LHCN-M2 (cell line): ENCODE measurements around a stretch of chr1.

GRCh38 chr1:63912195-63912590, 138.4 kb downstream of the ROR1 start:
- RAMPAGE, long total RNA: no peak

DNA sequence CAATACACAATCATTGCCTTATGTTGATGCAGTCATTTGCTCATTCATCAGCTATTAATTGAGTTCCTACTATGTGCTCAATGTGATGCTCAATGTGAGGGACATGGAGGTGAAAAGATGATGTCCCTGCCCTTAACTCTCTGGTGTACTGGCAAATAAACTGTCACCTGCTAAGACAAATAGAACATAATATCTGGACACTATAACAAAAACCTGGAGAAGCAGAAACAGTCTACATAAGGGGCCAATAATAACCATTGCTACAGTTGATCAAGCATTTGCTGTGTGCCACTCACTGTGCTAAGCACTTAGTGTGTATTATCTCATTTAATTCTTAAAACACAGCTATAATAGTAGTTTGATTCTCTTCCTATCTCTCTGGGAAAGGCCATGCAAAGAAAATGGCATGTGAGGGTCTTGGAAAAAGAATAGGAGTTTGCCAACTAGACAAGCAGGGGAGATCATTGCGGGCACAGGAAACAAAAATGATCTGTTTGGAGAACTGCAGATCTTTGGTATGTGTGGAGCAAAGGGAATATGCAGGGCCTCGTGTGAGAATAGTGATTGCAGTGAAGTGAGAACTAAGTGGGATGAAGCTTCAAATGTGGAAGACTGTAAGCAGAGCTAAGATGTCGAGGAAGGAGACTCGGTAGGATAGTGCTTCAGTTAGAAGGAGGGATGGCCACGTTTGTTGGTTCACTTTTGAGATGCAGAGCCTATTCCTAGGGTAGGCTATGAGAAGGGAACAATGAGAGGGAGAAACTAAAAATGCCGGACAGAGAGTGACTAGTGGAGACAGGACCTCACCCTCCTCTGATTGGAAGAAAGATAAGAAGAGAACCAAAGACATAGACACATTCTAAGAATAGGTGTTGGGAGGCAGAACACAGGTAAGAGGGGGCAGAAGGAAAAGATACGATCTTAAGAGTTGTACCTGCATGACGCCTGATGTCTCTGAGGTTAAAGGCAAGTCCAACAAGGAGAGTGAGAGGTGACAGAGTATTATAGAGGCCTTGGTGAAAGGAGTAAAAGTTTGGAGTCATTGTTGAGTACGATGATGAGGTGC, 125.2 kb upstream of the UBE2U start:
- RAMPAGE, long total RNA: no peak

- RAMPAGE, long total RNA: no peak
Measured at GRCh38 chr1:64474561-64475263, 4.8 kb downstream of the CACHD1 start.

DNA sequence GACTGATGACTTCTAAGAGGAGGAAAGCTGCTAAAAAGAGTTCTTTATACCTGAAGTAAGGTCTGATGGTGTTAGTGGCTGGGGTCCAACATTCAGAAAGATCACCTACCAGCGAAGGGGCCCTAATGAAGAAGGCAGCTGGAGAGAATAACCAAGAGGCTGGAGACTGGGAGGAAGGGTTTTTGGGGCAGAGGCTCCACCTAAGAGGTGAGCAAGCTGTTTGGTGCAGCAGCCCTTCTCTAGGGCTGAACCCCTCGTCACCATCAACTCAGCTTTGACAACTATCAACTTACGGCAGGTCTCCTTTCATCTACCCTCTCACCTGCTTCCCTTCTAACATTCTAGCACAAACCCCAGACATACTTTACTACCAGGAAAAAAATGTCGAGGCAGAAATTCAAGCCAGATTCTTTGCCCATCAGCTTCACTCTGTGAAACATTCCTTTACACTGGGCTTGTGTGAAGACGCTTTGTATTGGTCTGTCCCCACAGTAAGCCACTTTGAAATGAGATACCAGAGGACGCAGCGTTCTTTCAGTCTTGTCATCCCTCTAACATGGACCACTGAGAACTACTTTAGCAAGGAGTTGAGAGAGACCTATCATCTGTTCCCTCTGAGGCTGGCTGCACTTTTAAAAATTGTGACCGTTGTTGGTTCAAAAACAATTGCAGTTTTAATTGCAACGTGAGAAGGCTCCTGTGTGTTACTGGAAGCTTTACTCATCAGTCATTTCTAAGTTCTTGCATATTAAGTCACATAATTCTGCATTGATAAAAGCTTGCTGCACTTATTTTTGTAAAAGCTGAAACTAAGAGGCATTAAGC, 84.7 kb downstream of the RAVER2 start:
- RAMPAGE, long total RNA: no peak

DNA sequence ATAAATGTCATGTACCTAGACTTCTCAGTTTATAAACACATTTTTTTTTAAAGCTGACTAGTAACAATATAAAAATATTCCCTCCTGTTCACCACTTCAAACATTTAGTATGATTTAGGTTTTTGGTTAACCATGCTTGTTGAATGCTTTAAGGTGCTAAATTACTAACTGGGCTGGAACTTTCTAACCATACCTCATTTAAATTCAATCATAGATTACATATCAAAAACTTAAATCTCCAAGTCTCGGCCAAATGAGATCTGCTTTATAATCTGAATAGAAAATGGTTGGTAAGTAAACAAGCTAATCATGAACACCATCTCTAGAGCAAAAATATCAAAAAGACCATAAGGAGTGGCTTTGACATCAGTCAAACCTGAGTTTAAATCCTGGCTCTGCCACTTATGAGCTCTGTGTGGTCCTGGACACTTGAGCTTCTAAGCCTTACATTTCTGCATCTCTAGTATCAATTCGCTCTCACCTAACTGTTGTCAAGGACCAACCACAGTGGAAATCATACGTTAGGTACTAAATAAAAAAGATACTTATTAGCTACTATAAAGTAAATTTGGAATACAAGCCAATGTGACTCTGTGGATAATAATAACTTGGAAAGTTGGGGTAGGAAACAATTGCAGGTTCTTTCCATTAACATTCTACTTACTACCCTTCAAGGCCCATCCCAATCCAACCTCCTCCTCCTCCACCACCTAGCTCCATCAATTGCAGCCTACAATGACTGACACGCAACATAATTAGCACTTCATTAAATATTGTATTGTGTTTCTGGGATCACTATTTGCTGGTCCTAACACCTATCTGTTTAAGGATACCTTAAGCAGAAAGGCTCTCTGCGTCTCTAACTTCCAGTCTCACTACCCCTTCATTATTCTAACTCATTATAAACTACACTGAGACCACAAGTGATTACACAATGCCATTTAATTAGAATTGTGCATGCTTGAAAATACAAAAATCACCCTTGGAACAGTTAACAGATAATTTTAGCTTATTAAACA, 43.6 kb downstream of the JAK1 start:
- RAMPAGE, long total RNA: no peak

DNA sequence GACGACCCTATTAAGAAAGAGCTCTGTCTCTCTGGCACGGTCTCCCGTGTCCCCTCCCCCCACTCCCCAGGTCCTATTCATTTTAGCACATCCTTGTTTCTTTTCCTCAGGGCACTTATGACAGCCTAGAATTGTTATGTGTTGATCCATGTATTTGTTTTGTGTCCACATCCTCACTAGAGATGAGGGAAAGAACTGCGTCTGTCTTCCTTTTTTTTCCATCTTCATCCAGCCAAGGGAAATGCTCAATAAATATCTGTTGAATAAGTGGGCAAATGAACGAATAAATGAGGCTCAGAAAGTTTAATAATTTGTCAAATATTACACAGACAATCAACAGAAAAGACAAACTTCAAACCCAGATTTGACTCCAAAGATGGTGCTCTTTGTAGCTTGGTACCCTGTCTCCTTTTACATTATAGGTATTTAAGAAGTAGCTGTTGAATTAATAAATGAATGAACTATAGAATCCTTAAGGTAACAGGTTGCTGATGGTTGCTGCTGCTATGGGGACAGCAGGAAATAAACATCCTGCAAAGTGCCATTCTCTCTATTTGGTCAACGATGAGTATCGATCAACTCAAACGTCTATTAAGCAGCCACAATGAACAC, 39.1 kb downstream of the JAK1 start:
- RAMPAGE, long total RNA: no peak

- RAMPAGE, long total RNA: no peak
Measured at GRCh38 chr1:64982188-64982556, 15.8 kb upstream of the JAK1 start.

DNA sequence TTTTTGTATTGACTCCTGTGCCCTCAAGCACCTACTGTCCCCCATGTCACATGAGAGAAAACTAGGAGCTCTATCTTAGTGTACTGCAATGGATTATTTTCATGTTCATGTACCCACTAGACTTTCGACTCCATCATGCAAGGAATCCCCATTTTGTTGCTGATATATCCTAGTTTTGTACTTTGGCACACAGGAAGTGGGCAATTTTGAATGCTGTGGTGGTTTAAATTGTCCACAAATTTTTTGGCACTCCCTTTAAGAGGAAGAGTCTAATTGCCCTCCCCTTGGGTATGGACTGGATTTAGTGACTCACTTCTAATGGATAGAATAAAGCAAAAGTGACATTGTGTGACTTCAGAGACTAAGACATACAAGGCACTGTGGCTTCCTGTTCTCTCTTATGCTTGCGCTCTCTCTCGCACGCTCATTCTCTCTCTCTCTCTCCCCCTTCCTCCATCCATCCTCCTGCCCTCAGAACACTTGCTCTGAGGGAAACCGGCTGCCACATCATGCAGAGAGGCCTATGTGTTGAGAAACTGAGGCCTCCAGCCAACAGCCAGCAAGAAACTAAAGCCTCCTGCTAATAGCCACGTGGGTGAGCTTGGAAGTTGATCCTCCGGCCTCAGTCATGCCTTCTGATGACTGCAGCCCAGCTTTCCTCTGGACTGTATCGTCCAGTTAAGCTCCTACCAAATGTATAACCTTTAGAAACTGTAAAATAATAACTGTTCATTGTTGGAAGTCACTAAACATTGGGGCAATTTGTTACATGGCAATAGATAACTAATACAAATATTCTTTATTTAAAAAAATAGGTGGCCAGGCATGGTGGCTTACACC, 43.8 kb upstream of the JAK1 start:
- RAMPAGE, long total RNA: no peak

GRCh38 chr1:65067622-65067991, 80.4 kb upstream of the AK4 start:
- RAMPAGE, long total RNA: no peak

DNA sequence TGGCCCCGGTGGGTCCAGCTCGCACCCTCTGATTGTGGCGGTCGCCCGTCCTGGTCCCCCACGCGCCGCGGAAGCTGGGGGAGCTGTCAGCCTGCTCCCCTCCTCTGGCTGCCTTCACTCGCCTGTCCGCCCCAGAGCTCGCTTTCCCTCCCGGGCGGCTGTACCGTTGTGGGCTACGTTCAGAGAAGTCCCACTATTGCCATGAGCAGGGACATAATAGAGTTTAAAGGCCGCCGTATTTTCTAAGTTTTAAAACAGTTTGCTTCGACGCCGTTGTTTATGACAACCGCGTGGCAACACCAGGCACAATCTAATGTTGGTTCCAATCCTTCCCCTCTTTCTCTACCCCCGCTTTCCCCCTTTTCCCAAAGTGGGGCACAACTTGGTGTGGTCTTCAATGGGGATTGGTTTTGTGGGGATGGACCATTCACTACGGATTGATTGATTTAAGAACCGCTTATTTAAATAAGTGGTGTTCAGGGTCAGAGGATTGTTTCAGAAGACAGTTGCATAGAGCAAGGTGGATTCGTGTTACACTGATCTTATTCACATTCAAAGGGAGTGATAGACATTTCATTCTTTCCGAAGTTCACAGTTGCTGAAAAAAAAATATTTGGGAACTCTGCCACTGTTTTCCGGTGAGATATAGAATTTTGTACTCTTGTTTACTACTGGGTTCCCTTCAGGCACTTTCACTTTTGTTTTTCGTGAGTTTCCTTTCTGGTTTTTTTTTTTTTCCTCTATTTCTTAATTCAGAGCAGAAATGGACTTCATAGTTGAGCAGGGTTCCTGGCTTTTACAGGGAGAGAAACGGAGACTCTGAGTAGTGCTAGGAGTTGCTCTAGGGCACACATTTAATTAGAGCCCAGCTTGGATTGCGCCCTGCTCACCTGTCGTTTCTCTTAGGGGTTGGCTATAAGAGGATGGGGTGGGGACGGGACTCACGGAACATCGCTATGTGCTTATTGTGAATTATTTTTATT, 79.7 kb upstream of the AK4 start:
- RAMPAGE, long total RNA: no peak

GRCh38 chr1:65148369-65148508, 236 bp downstream of the AK4 start:
- RAMPAGE, long total RNA: no peak

DNA sequence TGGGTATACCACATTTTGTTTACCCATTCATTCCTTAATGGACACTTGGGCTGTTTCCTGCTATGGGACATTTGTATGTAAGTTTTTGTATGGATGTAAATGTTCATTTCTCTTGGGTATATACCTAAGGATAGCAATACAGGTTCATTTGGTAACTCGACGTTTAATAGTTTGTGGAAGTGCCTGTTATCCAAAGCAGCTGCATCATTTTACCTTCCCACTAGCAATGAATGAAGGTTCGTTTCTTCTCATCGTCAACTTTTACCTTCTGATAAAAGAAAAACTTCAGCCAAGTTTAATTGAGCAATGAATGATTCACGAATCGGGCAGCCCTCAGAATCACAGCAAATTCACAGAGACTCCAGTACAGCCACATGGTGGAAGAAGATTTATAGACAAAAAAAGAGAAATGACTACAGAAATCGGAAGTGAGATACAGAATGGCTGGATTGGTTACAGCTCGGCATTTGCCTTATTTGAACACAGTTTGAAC, 15.0 kb downstream of the AK4 start:
- RAMPAGE, long total RNA: no peak

DNA sequence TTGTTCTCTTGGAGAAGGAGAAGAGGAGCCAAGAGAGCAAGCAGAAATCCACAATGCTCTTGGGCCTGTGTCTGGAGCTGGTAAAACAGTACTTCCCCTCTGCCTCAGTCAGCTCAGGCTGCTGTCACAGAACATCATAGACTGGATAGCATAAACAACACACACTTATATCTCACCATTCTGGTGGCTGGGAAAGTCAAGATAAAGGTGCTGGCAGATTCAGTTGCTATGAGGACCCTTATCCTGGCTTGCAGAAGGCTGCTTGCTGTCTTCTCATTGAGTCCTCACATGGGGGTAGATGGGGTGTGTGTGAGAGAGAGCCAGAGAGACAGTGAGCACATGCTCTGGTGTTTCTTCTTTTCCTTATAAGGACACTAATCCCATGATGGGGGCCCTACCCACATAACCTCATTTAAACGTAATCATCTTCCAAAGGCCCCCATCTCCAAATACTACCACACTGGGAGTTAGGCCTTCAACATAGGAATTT, 16.3 kb upstream of the DNAJC6 start:
- RAMPAGE, long total RNA: no peak

- RAMPAGE, long total RNA: no peak
Measured at GRCh38 chr1:65309797-65310512, 612 bp downstream of the DNAJC6 start.

DNA sequence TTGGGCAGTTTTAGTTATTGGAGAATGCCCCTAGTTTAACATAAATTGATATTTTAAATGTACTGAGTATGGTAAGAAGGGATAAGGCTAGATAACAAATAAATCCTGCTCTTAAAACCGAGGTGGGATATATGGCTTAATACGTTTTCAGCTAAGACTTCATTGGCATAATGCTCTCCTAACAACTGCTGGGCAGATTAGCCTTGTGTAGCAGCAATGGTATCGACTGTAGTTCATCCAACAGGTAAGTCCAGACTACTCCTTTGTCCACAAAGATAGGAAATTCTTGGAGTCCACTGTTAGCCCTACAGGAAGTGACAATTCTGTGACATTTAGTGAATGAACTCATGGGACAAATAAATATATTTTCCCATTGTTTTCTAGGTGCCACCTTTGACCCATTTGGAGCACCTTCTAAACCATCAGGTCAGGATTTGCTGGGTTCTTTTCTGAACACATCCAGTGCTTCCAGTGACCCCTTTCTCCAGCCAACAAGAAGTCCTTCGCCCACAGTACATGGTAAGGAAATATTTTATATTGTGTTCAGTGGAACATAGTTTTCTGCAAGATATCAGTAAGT, 25.9 kb upstream of the LEPR start:
- RAMPAGE, long total RNA: no peak

DNA sequence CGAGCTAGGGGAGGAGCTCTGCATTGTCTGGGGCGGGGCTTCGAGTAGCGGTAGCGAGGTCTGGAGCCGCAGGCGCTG, 308 bp upstream of the LEPR start:
- RAMPAGE, long total RNA: no peak

DNA sequence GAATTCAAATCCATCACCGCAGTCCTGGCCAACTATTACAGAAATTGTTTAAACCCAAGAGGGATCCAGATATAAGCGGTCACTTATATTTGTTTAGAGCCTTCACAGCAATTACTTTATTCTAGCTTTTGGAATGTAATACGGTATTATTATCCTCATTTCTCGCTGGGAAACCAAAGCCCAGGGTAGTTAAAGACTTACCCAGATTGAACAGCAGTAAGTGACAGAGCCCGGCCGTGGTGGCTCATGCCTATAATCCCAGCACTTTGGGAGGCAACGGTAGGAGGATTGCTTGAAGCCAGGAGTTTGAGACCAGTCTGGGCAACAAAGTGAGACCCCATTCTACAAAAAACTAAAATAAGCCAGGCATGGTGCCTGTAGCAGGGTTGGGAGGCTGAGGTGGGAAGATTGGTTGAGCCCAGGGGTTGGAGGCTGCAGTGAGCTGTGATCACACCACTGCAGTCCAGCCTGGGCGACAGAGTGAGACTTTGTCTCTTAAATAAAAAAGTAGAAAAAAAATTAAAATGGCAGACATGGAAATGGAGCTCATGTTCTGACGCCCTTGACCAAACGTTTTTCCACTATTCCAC, 6.7 kb downstream of the LEPR start:
- RAMPAGE, long total RNA: no peak

GRCh38 chr1:65476011-65476852, 55.8 kb downstream of the LEPR start:
- RAMPAGE, long total RNA: no peak

GRCh38 chr1:66247510-66247871, 286.5 kb upstream of the SGIP1 start:
- RAMPAGE, long total RNA: no peak

GRCh38 chr1:66251695-66252219, 282.2 kb upstream of the SGIP1 start:
- RAMPAGE, long total RNA: no peak